Pericardium (tissue), 1 donor: Measurements from ENCODE around the genes PANK2 and PRND.

- RRBS: under 1% methylated on average over 6 of the region's 76 CpGs
Measured at GRCh38 chr20:3888608-3889517, at the start of gene PANK2. Gene PANK2 (plus strand): TSS chr20:3889387.

- RRBS: 2% methylated on average over 23 of the region's 55 CpGs
Measured at GRCh38 chr20:3889518-3889937, 341 bp downstream of the PANK2 start.

DNA sequence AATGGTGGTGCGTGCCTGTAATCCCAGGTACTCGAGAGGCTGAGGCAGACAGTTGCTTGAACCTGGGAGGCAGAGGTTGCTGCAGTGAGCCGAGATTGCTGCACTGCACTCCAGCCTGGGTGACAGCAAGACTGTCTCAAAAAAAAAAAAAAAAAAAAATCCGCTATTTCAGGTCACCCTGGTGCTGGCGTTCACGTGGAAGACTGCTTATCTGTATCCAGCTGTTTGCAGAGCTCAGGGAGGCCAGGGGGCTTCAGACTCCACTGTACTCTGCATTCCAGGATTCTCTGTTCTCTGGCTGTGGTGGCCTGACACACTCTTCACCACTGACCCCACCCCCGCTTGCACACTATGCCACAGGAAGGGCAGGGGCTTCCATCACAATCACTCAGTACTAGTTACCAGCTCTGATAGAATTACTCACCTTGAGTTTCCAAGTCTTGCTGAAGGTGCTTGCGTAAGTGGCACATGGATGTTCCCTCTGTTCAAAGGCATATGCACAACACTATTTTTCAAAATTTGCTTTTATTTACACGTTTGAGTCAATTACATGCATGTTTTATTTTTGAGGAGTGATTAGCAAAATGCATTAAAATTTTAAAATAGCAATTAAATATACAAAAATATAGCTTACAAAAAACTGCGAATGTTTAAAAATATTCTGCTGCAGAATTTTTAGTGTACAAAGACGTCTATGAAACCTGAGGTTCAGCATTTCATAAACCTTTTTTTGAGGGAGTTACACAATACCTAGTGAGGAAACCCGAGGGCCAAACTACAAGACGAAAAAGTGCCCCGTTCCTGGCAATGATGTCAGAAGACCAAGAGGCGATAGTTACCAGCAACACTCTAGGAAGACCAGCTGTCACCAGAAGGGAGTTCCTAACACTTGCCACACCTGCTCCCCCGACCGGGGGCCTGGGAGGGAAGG lies 37.9 kb downstream of the PANK2 start:
- RRBS: no CpG with 5 or more reads among the region's 17 CpGs

GRCh38 chr20:3927734-3928030 lies 38.5 kb downstream of the PANK2 start:
- RRBS: no CpG with 5 or more reads among the region's 2 CpGs

DNA sequence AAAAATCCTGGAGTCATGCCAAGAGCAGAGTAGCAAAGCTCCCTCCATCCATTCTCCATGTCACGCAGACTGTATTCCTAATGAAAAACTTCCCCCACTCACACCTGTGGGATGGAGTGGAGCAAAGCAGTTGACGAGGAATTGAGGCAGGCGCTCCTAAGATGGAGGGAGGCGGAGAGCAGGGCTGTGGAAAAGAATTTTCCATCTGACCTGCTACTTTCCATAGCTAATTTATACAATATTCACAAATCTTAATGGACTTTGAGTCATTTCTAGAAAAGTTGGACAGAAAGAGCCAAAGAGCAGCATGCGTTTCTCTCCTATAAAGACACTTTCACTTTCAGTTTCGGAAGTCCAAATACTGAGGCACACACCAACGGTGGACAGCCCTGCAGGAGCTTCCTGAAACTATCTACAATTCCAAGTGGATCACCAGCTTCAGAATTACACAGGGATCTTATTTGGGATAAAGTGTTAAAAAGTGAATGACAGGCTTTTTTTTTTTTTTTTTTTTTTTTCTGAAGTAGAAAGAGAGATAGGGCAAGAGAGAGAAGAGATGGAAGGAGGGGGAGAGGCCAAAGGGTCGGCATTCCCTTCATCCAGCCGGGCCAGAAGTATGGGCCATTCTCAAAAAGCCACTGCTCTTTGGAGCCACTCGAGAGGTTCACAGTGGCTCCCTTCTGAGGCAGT lies 43.5 kb downstream of the PANK2 start:
- RRBS: no CpG with 5 or more reads among the region's 10 CpGs

DNA sequence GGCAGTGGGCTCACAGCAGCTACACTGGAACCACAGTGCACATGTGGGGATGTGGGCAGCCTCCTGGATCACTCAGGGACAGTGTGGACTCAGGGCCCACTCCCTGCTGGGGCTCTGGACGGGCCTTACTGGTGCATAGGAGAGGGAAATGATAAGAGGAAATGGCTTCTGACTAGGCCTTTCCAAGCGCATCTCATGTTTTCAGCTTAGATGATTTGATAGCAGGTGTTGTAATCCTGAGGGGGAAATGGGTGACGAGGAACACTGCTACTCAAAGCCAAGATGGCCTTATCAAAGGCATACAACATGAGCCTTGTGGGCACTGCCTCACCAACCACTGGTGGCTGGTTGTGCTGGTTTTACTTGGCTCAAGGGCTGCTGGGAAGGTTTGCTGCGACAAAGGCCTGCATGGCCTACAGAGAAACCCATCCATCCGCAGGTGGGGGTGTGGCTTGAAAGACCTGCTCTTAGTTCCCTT lies 44.1 kb downstream of the PANK2 start:
- RRBS: no CpG with 5 or more reads among the region's 5 CpGs

- RRBS: no CpG with 5 or more reads among the region's 6 CpGs
Measured at GRCh38 chr20:3970039-3970518, 45.3 kb downstream of the RNF24 start.

GRCh38 chr20:4040355-4040817 lies 25.0 kb upstream of the RNF24 start:
- RRBS: no CpG with 5 or more reads among the region's 1 CpG

DNA sequence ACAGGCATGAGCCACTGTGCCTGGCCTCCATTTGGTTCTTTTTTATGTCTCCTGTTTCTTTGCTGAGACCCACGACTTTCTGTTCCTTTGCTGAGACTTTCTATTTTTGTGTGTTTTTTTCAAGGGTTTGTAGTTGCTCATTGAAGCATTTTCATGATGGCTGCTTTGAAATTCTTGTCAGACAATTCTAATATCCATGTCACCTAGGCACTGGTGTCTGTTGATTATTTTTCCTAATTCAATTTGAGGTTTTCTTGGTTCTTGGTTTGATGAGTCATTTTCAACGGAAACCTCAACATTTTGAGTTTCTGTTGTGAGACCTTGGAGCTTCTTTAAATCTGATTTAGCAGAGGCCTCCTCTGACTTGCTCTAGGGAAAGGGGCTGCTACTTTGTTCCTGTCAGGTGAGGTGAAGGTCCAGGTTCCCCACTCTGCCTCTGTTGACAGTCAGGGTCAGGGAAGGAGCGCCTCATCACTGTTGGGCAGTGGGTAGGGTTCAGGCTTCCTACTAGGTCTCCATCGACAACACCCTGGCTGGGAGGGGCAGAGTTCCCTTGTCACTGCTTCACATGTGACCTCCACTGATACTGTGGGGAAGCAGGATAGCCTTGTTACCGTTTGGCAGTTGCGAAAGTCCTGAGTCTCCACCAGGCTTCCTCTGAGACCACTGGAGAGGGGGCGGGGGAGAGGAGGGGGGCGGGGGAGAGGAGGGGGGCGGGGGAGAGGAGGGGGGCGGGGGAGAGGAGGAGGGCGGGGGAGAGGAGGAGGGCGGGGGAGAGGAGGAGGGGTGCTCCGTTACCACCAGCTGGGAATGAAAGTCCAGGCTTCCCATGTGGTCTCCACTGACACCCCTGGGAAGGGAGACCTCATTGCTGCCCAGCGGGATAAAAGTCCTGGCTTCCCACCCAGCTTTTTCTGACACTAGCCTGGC lies 66.0 kb upstream of the SMOX start:
- RRBS: no CpG with 5 or more reads among the region's 14 CpGs

GRCh38 chr20:4108607-4109283 lies 39.9 kb upstream of the SMOX start:
- RRBS: no CpG with 5 or more reads among the region's 15 CpGs

GRCh38 chr20:4183265-4183481 lies 34.5 kb downstream of the SMOX start:
- RRBS: 93% methylated on average over 4 of the region's 6 CpGs

- RRBS: no CpG with 5 or more reads among the region's 7 CpGs
Measured at GRCh38 chr20:4719978-4720612, 1.6 kb upstream of the PRND start.

DNA sequence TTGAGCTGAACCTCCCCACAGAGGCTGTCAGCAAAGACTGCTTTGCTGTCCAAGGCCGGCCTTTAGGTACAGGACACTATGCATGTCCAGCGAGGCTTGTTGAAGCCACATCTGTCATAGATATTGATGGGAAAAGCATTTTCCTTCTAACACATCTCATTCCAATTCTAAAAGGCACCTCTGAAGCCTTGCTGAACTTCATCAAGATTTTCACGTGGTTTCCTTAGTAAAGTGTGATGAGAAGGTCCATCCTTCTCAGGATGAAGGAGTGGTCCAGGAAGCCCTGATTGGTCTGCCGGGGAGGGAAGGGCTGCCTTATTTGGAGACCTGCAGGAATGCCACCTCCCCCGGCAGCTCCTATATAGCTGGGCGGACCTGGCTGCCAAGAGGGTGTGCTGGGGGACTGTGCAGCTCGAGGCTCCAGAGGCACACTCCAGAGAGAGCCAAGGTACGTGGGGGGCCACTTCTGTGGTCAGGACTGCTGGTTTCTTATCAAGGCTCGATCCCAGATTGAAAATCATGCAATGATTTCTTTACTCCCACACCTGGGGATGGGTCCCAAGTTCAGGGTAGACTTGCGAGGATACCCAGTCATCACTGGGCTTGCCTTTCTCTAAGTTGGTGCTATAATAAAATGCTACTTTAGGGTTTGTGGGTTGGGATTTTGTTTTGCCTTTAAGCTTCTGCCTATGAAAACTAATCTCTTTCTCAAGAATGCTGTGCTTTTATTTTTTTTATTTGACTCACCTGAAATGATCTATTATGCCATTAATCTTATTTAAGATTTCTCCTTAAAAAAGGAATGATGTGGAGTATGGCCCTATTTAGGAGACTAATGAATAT lies at the start of gene PRND:
Gene PRND, plus strand, starts transcription at position 388 of the 843 bp plus-strand sequence.
- RRBS: 66% methylated on average over 2 of the region's 10 CpGs

DNA sequence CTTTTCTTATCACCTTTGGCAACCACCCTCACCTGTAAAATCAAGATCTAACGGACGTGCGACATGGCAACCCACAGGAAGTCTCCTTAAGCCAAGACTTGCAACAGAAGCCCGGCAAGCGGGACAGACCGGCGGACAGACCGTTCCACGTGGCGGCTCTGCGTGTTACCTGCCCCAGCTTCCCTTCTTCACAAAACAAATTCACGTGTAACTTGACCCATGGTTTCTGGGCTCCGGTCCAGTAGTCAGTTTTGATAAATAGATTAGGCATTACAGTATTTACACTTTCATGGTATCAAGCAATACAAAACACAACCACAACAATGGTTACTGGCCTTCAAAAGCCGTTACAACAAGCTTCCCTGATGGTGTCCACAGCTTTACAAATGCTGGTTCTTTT lies 32.2 kb upstream of the RASSF2 start:
- RRBS: 77% methylated on average over 8 of the region's 14 CpGs

GRCh38 chr20:4922117-4922684 lies 79.1 kb downstream of the SLC23A2 start:
- RRBS: no CpG with 5 or more reads among the region's 6 CpGs

DNA sequence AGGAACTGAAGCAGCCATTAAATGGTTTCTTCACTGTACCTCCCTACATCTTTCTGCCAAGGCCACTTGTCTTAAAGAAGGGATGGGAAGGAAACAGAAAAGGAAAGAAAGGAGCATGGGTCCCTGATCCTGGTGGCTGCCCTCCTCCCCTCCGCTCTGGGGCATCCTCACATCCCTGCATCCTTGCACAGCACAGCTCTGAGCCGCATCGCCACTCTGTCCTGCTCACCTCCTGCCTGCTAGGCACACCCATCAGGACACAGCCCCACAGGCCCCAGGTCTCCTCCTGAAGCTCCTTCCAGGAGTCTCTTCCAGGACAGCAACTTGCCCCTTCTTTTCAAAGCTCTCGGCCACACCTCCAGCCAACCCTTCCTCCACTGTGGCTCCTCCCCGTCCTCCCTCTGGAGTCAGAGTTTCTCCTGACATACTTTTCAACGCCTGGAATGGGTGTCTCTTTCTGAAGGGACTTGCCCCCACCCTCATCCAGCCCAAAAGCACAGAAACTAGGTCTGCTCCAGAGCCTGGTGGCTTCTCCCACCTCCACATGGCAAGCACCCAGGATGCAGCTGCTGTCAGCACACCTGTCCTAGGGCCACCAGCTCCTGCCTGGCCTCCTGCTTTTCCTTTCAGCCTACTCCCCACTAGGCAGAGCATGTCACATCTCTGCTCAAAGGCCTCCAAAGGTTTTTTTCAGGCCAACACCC lies 77.3 kb downstream of the SLC23A2 start:
- RRBS: no CpG with 5 or more reads among the region's 6 CpGs

GRCh38 chr20:4925343-4926015 lies 75.8 kb downstream of the SLC23A2 start:
- RRBS: no CpG with 5 or more reads among the region's 13 CpGs

DNA sequence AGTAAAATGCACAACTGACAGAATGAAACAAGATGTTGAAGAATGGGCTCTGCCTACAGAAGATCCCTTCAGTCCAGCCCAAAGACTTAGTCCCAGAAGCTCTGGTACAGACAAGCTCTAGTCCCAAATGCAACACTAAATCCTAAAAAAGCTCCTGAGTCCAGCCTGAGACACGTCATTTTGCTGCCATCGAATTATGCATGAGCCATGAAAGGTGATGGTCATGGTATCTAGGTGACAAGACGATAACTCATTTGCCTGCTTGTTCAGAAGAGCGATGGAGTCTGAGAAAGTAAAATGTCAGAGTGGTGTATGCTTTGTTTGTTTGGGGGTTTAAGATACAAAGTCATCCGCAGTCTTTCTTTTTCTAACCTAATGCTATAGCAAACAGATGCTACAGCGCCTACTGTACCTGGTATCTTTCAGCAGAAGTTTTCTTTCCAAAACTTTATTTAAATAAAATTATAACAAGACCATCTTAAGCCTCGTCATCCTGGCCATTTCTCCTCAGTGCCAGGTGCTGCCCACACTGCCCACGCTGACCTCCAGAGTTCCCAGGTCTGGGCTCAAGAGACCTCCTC lies 54.7 kb downstream of the SLC23A2 start:
- RRBS: no CpG with 5 or more reads among the region's 8 CpGs

DNA sequence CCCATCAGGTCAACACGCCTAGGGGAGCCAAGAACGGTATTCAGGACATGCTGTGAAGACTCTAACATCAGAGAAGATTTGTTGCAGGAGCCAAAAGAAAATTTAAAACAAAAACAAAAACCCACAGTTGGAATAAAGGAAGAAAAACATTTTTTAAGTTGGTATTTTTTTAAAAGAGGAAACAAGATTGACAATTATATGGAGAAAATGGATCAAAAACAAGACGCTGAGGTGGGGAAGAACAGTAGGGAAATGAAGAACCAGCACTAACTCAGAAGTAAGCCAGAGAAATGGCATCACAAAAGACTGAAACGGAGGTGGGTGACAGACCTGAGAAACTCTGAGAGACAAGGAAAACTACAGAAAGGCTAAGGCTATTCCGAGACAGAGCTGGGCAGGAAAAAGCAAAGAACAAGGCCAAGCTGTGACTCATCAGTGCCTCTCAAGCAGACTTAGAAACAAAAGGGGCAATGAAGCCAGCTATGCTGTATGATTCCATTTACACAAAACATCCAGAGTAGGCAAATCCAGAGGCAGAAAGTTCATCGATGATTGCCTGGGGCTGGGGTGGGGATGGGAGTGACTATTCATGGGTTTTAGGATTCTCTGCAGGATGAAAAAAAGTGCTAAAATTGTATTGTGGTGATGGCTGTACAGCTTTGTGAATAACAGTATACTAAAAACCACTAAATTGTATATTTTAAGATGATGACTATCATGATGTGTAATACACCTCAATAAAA lies 50.1 kb downstream of the SLC23A2 start:
- RRBS: no CpG with 5 or more reads among the region's 6 CpGs

DNA sequence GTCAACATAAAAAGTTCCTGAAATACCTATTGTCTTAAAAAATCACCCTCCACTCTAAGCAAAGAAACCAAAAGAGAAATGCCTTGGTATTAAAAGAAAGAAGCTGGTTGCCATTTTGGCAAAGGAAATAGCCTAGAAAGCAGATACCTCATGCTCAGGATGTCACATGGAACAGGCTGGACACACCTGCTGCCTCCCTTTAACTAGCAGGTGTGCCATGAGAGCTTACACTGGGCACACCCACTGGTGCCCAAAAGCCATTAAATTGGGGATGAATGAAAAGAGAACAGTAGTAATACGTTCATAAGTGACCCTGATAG lies 1.5 kb downstream of the SLC23A2 start:
- RRBS: no CpG with 5 or more reads among the region's 1 CpG